ENCODE data around the gene USP48.

GRCh38 chr1:21156088-21157142 is 20.3 kb downstream of the EIF4G3 start:
- RRBS: no CpG with 5 or more reads among the region's 10 CpGs

DNA sequence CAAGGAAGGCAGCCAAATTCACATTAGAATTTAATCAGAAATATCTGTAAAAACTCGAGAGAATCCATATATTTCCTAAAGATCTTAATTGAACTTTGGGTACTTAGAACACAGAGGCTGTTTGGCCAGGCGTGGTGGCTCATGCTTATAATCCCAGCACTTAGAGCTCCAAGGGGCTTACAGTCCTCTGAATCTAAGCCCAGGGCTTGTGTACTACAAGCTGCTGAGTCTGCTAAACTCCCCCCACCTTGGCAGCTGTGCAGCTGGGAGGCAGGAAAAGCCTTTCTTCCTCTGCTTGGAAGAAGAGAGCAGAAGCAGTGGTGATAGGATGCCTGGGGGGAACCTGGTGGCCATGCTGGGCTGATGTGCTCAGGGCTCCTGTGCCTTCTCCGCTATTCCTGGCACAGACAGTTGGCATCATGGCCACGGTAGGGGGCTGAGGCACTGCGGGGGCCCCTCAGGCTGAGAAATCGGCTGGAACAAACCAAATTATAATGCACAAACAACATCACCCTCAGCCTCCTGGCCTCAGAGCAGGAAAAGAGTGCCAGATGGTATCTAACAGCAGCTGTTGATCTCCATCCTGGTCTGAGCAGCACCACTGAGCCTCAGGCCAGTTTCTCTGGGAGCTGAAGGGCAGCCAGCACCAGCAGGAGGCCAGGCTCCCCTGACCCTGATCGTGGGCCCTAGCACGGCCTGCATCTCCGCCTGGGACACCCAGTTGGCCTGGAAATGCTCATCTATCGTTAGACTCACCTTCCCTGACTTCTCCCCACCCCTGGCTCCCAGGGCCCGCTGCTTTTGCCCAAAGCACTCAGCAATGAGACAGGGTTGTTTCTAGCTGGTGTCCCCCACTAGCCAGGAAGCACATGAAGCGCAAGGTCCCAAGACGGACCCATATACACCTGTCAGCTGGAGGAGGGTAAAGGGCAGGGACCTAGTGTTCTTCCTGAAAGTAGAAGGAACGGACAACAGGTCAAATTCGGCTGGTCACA is 35.8 kb downstream of the ECE1 start:
- RRBS: no CpG with 5 or more reads among the region's 15 CpGs

DNA sequence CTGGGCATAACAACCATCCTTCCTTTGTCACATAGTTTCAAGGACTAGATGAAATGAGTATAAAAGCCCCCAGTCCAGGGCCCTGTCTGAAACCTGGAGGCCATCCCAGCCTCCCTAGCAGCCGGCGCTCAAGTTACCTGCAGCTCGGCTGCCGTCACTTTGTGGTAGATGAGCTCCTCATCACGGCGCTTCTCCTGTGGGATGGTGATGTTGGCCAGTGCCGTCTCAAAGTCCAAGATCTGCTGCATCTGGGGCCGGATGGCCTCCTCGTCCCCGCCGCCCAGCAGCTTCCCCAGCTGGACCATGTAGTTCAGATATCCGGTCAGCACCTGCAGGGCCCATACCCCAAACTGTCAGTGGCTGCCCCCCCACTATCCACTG is 34.5 kb downstream of the ECE1 start:
- RRBS: 97% methylated on average over 5 of the region's 12 CpGs

- RRBS: no CpG with 5 or more reads among the region's 4 CpGs
Measured at GRCh38 chr1:21266776-21267140, 23.5 kb downstream of the ECE1 start.

- RRBS: no CpG with 5 or more reads among the region's 6 CpGs
Measured at GRCh38 chr1:21311166-21311464, 20.9 kb upstream of the ECE1 start.

- RRBS: no CpG with 5 or more reads among the region's 10 CpGs
Measured at GRCh38 chr1:21327468-21327860, 37.2 kb upstream of the ECE1 start.

DNA sequence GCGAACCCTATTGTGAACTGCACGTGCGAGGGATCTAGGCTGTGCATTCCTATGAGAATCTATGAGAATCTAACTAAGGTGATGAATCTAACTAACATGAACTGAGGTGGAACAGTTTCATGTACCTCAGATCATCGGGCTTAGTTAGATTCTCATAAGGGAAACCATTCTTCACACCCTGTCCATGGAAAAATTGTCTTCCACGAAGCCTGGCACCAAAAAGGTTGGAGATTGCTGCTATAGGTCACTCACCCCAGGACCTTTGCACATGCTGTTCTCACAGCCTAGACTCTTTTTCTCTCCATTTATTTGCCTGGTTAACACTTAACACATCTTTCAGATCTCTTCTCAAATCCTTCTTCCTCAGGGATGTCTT is 37.6 kb upstream of the ECE1 start:
- RRBS: no CpG with 5 or more reads among the region's 5 CpGs

DNA sequence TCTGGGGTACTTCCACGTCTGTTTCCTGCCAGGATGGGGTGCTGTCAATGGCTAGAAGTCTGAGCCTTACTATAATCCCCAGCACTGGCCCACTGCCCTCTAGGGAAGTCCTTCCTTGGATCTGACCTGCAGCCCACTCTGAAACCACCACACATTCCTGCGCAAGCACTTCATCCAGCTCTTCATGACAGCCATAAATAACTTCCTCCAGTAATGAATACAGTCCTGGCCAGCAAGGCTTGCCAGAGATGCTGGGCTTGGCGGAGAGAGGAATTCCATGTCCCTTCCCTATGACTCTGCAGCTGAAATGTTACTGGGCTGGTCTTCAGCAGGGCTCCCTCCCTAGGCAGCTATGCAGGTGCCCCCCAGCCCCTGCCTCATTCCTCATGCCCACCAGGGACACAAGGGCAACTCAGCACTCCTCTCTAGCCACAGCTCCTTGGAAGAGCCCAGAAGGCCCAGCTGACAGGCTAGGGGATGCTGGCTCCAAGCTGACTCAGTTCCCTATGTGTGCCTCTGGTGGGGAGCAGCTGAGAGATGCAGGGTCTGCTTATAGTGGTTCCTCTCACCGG is 32.7 kb downstream of the ALPL start:
- RRBS: no CpG with 5 or more reads among the region's 4 CpGs

- RRBS: 6% methylated on average over 6 of the region's 30 CpGs
Measured at GRCh38 chr1:21590499-21591478, 78.4 kb downstream of the RAP1GAP start.

GRCh38 chr1:21614511-21615397 is 54.4 kb downstream of the RAP1GAP start:
- RRBS: 75% methylated on average over 4 of the region's 12 CpGs

- RRBS: 22% methylated on average over 5 of the region's 21 CpGs
Measured at GRCh38 chr1:21620305-21621010, 48.7 kb downstream of the RAP1GAP start.

DNA sequence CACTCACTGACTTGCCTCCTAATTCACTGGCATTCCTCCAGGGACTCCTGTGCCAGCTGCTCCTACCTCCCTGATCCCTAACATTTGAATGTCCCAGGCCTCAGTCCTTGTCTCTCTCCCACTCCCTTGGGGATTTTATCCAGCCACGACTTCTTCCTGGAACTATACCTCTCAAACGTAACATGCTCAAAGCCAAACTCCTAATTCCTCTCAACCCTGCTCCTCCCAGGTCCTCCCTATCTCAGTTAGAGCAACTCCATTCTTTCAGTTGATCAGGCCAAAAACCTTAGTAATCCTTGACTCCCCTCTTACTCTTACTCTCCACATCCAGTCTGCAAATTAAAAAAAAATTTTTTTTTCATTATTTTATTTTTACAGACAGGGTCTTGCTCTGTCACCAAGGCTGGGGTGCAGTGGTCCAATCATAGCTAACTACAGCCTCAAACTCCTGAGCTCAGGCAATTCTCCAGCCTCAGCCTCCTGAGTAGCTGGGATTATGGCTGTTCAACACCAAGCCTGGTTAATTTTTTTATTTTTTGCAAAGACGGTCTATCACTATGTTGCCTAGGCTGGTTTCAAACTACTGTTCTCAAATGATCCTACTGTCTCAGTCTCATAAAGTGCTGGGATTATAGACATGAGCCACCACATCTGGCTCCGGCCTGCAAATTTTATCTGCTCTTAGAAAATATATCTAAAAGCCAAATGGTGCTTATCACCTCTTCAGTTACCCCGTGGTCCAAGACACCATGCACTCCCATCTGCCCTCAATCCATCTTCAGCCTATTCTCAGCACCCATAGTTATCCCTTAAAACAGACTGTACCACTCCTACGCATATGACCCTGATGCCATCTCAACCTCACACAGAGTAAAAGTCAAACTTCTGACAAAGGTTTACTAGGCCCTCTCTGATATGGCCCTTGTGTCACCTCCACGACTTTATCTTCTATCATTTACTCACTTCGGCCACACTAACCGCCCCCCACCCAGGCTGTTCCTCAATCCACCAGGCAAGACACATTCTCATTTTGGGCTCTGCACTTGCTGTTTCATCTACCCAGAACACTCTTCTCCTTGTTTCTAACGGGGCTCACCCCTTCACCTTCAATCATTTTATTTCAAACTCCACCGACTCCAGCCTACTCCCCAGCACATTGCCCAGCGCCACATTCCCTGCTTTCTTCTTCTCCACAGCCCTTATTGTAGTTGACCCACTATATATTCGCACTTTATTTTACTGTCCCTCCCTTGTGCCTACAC is 33.3 kb downstream of the USP48 start:
- RRBS: no CpG with 5 or more reads among the region's 13 CpGs

GRCh38 chr1:21781736-21782507 is 1.0 kb downstream of the USP48 start:
- RRBS: 6% methylated on average over 5 of the region's 23 CpGs

DNA sequence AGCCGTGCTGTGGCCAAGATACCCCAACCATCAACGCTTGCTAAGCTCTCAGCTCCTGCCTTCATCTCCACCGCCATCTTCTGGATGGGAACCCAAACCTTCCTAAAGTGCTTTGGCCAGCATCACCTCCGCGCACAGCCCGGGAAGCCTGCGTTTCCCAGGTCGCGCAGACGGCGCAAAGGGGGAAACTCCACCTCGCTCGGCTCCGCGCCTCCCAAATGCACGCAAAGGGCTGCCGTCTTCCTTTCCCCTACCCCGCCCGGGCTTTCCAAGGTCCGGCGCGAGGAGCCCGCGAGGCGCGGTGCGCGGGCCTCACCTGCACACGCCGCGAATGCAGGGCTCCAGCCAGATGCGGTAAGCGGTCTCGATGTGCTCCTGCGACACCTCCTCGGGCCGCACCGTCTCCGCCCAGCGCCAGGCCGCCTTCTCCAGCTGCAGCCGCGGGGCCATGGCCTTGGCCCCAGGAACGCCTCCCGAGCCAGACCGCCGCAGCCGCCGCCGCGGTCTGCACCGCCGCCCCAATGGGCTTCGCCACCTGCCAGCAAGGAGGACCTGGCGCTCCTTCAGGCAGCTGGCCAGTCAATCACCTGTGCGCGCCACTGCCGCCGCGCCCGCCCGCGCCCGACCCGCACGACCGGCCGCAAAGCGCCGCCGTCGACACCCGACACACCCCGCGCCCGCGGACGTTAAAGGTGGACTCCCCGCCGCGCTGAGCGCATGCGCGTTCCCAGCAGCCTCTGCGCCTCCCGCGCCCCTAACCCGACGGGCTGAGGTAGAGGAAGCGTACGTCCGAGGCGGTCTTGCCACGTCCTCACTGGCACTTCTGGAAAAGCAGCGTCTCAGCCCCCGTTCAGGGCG is at the start of gene USP48:
USP48 (minus strand) TSS at position 642 of the 858 bp plus-strand sequence.
- RRBS: 0% methylated on average over 3 of the region's 97 CpGs

DNA sequence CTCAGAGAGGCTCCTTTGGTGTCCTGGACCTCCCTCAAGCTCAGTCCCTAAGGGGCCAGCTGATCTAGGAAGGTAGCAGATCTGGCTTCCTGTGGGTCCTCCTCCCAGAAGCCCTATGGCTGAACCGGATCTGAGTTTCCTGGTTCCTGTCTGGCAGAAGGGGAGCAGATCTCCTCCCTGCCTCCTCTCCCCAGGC is 143 bp upstream of the LDLRAD2 start:
- RRBS: no CpG with 5 or more reads among the region's 1 CpG

- RRBS: no CpG with 5 or more reads among the region's 11 CpGs
Measured at GRCh38 chr1:21844075-21844434, 32.0 kb downstream of the LDLRAD2 start.

- RRBS: no CpG with 5 or more reads among the region's 12 CpGs
Measured at GRCh38 chr1:21864086-21864403, 52.0 kb downstream of the LDLRAD2 start.

DNA sequence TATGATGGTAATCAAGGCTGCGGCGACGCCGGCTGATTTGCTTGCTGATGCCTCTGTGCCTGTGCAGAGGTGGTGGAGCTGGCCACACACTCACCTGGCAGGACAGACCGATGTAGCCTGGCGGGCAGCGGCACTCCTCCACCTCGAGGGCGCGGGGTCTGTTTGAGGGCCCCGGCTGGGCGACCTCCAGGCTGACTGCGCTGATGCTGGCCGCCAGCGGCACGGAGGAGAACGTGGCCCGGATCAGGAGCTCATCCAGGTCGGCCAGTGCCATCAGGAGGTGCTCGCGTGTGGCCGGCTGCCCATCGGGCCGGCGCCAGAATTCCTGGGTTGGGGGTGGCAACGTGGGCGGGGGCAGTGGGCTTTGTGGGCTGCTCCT is 52.7 kb downstream of the LDLRAD2 start:
- RRBS: 90% methylated on average over 12 of the region's 27 CpGs

DNA sequence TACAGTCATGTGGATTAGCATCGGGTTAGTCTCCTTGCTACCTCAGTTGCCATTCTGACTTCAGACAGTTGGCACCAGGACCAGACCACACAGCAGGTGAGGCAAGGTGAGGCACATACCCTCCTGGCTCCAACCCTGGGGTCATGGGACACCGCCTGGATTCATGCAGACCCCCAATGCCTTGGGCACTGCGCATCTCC is 58.4 kb downstream of the LDLRAD2 start:
- RRBS: no CpG with 5 or more reads among the region's 3 CpGs

DNA sequence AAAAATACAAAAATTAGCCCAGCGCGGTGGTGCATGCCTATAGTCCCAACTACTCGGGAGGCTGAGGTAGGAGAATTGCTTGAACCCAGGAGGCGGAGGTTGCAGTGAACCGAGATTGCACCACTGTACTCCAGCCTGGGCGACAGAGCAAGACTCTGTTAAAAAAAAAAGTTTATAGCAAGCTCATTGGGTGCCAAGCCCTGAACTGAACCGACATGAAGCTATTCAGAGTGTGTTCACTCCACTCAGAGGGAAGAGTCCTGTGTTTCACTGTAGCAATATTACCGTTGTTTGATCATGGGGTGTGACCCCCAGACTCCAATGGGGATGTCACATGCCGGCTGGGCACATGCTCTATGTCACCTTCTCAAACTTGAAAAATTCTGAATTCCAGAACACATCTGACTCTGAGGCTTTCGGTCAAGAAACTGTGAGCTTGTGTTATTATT is 36.4 kb downstream of the HSPG2 start:
- RRBS: no CpG with 5 or more reads among the region's 10 CpGs